Endothelial cell of umbilical vein (primary cell): ENCODE measurements around a stretch of chr7.

DNA sequence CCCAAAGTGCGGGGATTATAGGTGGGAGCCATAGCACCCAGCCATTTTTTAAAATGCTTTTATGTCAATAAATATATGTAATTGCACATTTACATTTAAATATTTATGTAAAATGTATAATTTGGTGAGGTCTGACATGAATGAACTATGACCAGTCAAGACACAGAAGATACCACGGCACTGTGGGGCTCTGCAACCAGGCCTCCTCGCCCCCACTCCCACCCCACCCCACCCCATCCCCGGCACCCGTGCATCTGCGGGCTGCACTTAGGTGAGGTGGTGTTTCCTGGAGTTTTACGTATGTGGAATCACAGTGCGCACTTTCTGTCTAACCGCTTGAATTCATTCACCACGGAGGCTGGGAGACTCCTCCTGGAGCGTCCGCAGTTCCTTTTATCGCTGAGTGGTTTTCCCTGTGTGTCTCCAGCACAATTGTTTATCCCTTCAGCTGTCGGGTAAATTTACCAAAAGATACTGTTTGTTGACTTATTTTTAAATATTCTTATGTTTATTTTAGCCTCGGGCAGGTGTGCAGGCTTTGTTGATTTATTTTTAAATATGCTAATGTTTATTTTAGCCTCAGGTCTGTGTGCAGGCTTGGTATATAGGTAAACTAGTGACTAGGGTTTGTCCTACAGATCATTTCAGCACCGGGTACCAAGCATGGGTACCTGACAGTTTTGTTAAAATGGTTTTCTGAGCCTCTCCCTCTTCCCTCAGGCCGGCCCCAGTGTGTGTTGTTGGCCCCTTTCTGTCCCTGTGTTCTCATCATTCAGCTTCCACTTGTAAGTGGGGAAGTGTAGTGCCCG is 5.0 kb downstream of the GET4 start:
- PRO-cap, result no peak
CAGE:
- cytosol, long polyA minus RNA, result no peak
- cytosol, long polyA plus RNA, result no peak
- long polyA plus RNA, result no peak
- nucleus, long polyA minus RNA, result no peak
- nucleus, long polyA plus RNA, result no peak

GRCh38 chr7:882617-883815 is 6.7 kb downstream of the GET4 start:
- PRO-cap, result no peak
CAGE:
- cytosol, long polyA minus RNA, result no peak
- cytosol, long polyA plus RNA, result no peak
- long polyA plus RNA, result no peak
- nucleus, long polyA minus RNA, result no peak
- nucleus, long polyA plus RNA, result no peak

DNA sequence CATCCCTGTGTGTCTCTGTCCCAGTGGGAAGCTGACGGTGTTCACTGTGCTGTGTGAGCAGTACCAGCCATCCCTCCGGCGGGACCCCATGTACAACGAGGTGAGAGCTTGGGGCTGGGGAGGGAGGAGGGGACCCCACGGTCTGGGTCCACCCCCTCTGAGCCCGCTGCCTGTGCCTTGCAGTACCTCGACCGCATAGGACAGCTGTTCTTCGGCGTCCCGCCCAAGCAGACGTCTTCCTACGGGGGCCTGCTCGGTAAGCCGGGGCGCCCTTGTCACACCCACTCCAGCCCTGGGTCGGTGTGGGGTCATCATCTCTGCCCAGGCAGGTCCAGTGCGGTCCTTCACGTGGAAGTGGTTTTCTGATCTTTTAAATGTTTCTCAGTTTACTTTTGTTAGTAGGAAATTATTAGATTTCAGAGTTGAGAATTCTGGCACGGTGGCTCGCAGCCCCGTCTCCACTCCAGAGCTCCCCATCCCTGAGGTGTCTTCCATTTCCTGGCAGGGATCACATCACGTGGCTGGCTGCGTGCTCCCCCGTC is 17.4 kb downstream of the GET4 start:
- PRO-cap, result no peak
CAGE:
- cytosol, long polyA minus RNA, result no peak
- cytosol, long polyA plus RNA, result no peak
- long polyA plus RNA, result no peak
- nucleus, long polyA minus RNA, result no peak
- nucleus, long polyA plus RNA, result no peak

GRCh38 chr7:898336-899234 is 22.2 kb downstream of the GET4 start:
- PRO-cap, result no peak
CAGE:
- cytosol, long polyA minus RNA, result no peak
- cytosol, long polyA plus RNA, result no peak
- long polyA plus RNA, result no peak
- nucleus, long polyA minus RNA, result no peak
- nucleus, long polyA plus RNA, result no peak

DNA sequence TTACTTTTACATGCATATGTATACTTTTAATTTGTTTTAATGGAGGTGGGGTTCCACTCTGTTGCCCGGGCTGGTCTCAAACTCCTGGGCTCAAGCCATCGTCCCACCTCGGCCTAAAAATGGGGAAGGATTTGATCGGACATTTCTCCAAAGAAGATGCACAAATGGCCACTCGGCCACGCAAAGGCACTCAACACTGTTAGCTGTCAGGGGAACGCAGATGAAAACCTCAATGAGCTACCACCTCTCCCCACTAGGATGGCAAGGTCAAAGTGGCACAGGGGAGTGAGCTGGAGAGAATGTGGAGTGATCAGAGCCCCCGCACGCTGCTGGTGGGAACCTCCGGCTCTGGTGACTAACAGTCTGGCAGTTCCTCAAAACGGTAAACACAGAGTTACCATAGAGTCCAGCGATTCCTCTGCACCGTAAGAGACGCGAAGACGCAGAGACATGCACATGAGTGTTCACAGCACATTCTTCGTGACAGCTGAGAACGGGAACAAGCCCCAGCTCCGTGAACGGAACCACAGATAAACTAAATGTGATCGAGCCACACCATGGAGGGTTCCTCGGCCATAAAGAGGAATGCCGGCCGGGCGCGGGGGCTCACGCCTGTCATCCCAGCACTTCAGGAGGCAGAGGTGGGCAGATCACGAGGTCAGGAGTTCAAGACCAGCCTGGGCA is 25.9 kb downstream of the ADAP1 start:
- PRO-cap, result no peak
CAGE:
- cytosol, long polyA minus RNA, result no peak
- cytosol, long polyA plus RNA, result no peak
- long polyA plus RNA, result no peak
- nucleus, long polyA minus RNA, result no peak
- nucleus, long polyA plus RNA, result no peak

- PRO-cap, result no peak
CAGE:
- cytosol, long polyA minus RNA, result no peak
- cytosol, long polyA plus RNA, result no peak
- long polyA plus RNA, result no peak
- nucleus, long polyA minus RNA, result no peak
- nucleus, long polyA plus RNA, result no peak
These were observed 20.0 kb downstream of the ADAP1 start for GRCh38 chr7:934340-935069.

GRCh38 chr7:966559-967264 is 8.6 kb downstream of the COX19 start:
- PRO-cap, result no peak
CAGE:
- cytosol, long polyA minus RNA, result no peak
- cytosol, long polyA plus RNA, result no peak
- long polyA plus RNA, result no peak
- nucleus, long polyA minus RNA, result no peak
- nucleus, long polyA plus RNA, result no peak

- PRO-cap, result no peak
CAGE:
- cytosol, long polyA minus RNA, result no peak
- cytosol, long polyA plus RNA, result no peak
- long polyA plus RNA, result no peak
- nucleus, long polyA minus RNA, result no peak
- nucleus, long polyA plus RNA, result no peak
These were observed 1.8 kb upstream of the GPR146 start for GRCh38 chr7:1042380-1043027.

DNA sequence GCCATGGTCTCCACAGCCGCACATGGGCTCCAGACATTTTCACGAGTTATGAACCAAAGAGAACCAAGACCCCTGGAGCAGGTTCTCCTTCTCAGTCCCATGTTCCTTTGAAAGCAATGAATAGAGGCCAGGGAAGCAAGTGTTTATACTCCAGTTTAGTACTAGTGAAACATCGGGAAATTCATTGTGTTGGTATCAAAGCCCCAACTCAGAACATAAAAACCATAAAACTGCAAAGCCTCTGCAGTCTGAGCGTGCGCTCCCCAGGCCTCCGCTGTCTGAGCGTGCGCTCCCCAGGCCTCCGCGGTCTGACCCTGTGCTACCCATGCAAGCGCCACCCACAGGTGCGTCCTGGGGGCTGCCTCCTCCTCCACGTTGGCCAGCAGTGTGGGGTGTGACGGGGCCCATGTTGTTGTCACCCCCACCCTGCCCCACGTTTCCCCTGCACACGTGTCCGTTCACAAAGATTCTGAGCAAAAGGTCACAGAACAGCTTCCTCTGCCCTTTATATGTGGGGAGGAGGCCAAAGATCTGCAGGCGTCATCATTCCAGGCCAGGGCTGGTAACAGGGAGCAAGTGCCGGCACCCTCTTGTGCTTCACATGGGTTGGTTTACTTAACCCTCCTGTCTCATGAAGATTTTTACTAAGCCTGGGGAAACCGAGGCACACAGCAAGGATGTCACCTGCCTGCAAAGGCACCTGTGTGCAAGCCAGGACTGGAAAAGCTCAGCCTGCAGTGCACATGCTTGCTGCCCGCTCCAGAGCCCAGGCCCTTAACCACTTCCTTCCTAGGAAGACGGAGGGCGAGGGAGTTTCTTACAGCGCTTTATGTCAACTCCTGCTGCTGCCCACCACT is 4.6 kb downstream of the GPR146 start:
- PRO-cap, result bidirectional peak, plus-strand start at position 546 of the sequence, minus-strand start at position 280 of the sequence
CAGE:
- cytosol, long polyA minus RNA, result no peak
- cytosol, long polyA plus RNA, result no peak
- long polyA plus RNA, result no peak
- nucleus, long polyA minus RNA, result no peak
- nucleus, long polyA plus RNA, result no peak

- PRO-cap, result unidirectional peak, plus-strand start at chr7:1054612
CAGE:
- cytosol, long polyA minus RNA, result no peak
- cytosol, long polyA plus RNA, result no peak
- long polyA plus RNA, result no peak
- nucleus, long polyA minus RNA, result no peak
- nucleus, long polyA plus RNA, result no peak
These were observed 9.8 kb downstream of the GPR146 start for GRCh38 chr7:1053906-1054846.

- PRO-cap, result no peak
CAGE:
- cytosol, long polyA minus RNA, result no peak
- cytosol, long polyA plus RNA, result no peak
- long polyA plus RNA, result no peak
- nucleus, long polyA minus RNA, result no peak
- nucleus, long polyA plus RNA, result no peak
These were observed 9.0 kb upstream of the GPER1 start for GRCh38 chr7:1078878-1079423.

DNA sequence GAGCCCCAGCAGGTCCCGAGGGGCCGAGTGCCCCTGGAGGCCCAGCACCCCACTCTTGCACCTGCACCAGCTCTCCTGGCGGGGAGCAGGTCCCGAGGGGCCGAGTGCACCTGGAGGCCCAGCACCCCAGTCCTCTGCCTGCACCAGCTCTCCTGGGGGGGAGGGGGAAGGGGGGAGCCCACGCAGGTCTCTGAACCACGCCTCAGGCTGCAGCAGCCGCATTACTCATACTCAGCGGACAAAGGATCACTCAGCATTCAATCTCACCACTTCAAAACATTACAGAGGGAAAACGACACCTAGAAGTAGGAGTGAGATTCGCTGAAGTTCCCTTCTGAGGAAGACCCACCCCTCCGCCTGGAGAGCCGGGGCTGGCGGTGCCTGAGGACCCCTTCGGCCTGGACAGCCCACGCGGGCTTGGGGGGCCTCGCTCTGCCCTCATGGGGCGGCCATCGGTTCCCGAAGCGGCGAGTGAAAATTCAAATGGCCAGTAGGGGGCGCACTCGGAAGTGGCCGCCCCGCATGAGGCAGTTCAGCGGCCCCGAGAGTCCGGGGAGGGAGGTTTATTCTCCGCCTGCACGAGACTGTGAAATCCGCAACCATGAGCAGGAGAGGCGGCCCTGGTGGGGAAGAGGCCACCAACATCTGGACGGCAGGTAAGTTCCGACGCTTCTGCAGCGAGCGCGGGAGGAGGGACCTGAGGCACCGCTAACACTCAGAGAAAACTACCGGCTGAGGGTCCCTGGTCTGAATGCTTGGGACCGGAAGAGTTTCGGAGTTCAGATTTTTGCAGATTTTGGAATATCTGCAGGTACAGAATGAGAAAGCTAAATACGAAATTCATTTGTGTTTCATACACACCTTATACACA is 1.1 kb upstream of the GPER1 start:
- PRO-cap, result unidirectional peak, plus-strand start at position 228 of the sequence; unidirectional peak, plus-strand start at position 269 of the sequence; bidirectional peak, plus-strand start at position 530 of the sequence, minus-strand start at position 466 of the sequence
CAGE:
- cytosol, long polyA minus RNA, result no peak
- cytosol, long polyA plus RNA, result no peak
- long polyA plus RNA, result no peak
- nucleus, long polyA minus RNA, result no peak
- nucleus, long polyA plus RNA, result no peak

- PRO-cap, result no peak
CAGE:
- cytosol, long polyA minus RNA, result no peak
- cytosol, long polyA plus RNA, result no peak
- long polyA plus RNA, result no peak
- nucleus, long polyA minus RNA, result no peak
- nucleus, long polyA plus RNA, result no peak
These were observed 5.1 kb downstream of the GPER1 start for GRCh38 chr7:1092765-1093568.

- PRO-cap, result no peak
CAGE:
- cytosol, long polyA minus RNA, result no peak
- cytosol, long polyA plus RNA, result no peak
- long polyA plus RNA, result no peak
- nucleus, long polyA minus RNA, result no peak
- nucleus, long polyA plus RNA, result no peak
These were observed 88.6 kb downstream of the UNCX start for GRCh38 chr7:1321179-1321821.

GRCh38 chr7:1412763-1413281 is 46.4 kb downstream of the MICALL2 start:
- PRO-cap, result no peak
CAGE:
- cytosol, long polyA minus RNA, result no peak
- cytosol, long polyA plus RNA, result no peak
- long polyA plus RNA, result no peak
- nucleus, long polyA minus RNA, result no peak
- nucleus, long polyA plus RNA, result no peak

GRCh38 chr7:1434492-1435386 is 24.5 kb downstream of the MICALL2 start:
- PRO-cap, result no peak
CAGE:
- cytosol, long polyA minus RNA, result no peak
- cytosol, long polyA plus RNA, result no peak
- long polyA plus RNA, result no peak
- nucleus, long polyA minus RNA, result no peak
- nucleus, long polyA plus RNA, result no peak

GRCh38 chr7:1486701-1487246 is 17.4 kb downstream of the INTS1 start:
- PRO-cap, result no peak
CAGE:
- cytosol, long polyA minus RNA, result no peak
- cytosol, long polyA plus RNA, result no peak
- long polyA plus RNA, result no peak
- nucleus, long polyA minus RNA, result no peak
- nucleus, long polyA plus RNA, result no peak

DNA sequence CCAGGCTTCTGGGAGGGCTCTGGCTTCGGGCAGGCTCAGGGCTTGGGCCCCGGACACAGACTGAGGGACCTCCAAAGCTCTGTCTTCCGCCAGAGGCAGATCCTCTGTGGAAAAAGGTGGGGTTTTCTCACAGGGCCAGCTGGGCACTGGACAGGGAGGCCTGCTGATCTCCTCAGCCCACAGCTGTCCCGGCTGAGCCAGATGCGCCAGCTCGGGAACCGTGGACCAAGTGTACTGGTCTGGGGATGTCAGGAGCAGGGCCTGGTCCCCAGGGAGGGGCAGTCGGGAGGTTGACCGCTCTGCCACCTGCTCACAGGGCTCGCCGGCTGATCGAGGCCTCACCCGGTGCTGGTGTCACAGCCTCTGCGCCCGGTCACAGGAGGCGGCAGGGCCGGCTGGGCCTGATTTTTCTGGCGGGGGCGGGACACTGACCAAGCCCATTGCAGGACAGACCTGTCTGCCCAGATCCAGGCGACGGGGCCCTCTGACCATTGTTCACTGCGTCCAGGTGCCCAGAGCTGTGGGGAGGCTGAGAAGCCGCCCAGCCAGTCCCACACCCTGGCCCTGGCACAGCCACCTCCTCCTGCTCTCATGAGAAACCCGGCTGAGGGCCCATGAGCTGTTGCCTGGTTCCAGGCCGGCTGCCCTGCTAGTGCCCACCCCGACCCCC is 2.9 kb upstream of the TMEM184A start:
- PRO-cap, result no peak
CAGE:
- cytosol, long polyA minus RNA, result no peak
- cytosol, long polyA plus RNA, result no peak
- long polyA plus RNA, result no peak
- nucleus, long polyA minus RNA, result no peak
- nucleus, long polyA plus RNA, result no peak

- PRO-cap, result no peak
CAGE:
- cytosol, long polyA minus RNA, result no peak
- cytosol, long polyA plus RNA, result no peak
- long polyA plus RNA, result no peak
- nucleus, long polyA minus RNA, result no peak
- nucleus, long polyA plus RNA, result no peak
These were observed 3.3 kb downstream of the PSMG3 start for GRCh38 chr7:1566533-1566999.

- PRO-cap, result unidirectional peak, plus-strand start at chr7:1664908
CAGE:
- cytosol, long polyA minus RNA, result no peak
- cytosol, long polyA plus RNA, result no peak
- long polyA plus RNA, result no peak
- nucleus, long polyA minus RNA, result no peak
- nucleus, long polyA plus RNA, result no peak
These were observed 5.5 kb upstream of the ELFN1 start for GRCh38 chr7:1664498-1665091.